ENCODE measurements around a stretch of chr22.

DNA sequence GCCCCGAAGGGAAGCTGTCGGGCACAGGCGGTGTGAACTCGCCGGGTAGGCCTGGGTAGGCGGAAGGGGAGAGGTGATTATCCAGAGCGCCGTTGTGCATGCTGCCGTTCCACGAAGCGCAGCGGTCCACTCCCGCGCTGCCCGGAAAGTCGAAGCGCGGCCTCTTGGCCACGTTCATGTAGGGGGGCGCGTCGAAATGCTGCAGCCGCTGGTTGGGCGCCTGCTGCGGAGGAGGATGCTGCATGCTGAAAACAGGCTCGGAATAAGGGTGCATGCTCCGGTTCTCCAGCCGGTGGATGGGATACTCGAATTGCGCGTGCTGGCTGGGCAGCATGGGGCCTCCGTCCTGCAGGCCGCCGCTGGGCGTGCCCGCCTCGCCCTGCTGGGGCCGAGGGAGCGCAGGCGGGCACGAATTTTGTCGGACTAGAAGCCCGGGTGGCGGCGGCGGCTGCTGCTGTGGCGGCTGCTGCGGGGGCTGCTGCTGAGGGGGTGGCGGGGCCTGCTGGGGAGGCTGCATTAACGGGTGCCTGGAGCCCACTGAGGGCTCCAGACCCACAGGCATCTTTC is 2.5 kb downstream of the MN1 start:
- PRO-cap, 8 experiments = no peak in any of the 8 experiments

GRCh38 chr22:27852235-27853140 is 50.9 kb upstream of the MN1 start:
- PRO-cap, 8 experiments = no peak in any of the 8 experiments

GRCh38 chr22:27869633-27870342 is 49.3 kb downstream of the PITPNB start:
- PRO-cap, 8 experiments = no peak in any of the 8 experiments

GRCh38 chr22:27881326-27881988 is 37.6 kb downstream of the PITPNB start:
- PRO-cap, 8 experiments = no peak in any of the 8 experiments

DNA sequence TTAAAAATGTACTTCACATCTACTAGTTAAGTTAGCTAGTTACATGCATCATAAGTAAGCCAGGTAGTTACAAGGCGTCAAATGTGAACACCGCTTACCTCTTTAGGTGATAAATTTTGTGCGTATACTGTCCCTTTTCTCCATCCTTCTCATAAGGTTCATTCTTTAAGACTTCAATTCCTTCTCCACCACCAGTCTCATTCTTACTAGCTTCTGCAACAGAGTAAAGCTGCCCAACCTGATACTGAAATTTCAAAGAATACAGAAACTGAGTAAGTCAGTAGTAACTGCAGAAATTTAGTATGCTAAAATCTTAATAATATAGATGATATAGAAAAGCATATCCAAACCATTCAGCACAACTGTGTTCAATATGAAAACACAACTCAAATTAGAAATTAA is 8.2 kb downstream of the PITPNB start:
- PRO-cap, 8 experiments = no peak in any of the 8 experiments

- PRO-cap, 8 experiments = no peak in any of the 8 experiments
Measured at GRCh38 chr22:27995999-27996817, 77.2 kb upstream of the PITPNB start.

- PRO-cap, 8 experiments = no peak in any of the 8 experiments
Measured at GRCh38 chr22:28338336-28339261, 341.0 kb downstream of the TTC28 start.

- PRO-cap, 8 experiments = no peak in any of the 8 experiments
Measured at GRCh38 chr22:28453555-28454233, 225.9 kb downstream of the TTC28 start.

GRCh38 chr22:28479504-28480208 is 200.0 kb downstream of the TTC28 start:
- PRO-cap, 8 experiments = no peak in any of the 8 experiments

DNA sequence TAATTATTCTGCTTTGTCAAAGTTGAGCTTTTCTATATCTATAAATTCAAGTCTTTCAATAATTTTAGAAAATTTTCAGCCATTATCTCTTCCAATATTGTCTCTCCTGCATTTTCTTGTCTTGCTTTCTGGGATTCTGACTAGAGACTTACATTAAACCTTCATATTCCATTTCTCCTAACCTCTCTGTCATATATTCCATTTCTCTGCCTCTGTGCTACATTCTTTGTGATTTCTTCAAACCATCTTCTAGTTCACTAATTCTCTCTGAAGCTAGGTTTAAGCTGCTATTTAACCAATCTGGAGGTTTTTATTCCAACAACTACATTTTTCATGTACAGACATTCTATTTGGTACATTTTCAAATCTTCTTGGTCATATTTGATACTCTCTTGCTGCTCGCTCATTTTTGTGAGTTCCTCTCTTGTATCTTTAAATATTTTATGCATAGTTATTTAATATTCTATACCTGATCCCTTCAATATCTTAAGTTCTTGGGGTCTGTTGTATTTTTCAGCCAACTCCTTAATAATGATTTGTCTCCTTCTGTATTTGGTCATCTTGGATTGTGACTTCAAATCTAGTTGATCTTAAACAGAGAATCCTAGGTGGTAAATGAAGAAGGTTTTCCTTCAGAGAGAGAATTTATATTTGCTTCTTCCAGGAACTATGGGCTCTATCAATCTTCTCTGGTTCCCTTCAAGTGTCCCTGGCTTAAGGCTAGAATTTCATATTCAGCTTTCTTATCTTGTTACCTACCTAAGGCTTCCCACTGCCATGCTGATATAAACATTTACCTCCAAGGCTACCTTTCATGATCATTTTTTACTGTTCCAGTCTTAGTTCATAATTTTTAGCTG is 122.3 kb downstream of the TTC28 start:
- PRO-cap, 8 experiments = no peak in any of the 8 experiments

DNA sequence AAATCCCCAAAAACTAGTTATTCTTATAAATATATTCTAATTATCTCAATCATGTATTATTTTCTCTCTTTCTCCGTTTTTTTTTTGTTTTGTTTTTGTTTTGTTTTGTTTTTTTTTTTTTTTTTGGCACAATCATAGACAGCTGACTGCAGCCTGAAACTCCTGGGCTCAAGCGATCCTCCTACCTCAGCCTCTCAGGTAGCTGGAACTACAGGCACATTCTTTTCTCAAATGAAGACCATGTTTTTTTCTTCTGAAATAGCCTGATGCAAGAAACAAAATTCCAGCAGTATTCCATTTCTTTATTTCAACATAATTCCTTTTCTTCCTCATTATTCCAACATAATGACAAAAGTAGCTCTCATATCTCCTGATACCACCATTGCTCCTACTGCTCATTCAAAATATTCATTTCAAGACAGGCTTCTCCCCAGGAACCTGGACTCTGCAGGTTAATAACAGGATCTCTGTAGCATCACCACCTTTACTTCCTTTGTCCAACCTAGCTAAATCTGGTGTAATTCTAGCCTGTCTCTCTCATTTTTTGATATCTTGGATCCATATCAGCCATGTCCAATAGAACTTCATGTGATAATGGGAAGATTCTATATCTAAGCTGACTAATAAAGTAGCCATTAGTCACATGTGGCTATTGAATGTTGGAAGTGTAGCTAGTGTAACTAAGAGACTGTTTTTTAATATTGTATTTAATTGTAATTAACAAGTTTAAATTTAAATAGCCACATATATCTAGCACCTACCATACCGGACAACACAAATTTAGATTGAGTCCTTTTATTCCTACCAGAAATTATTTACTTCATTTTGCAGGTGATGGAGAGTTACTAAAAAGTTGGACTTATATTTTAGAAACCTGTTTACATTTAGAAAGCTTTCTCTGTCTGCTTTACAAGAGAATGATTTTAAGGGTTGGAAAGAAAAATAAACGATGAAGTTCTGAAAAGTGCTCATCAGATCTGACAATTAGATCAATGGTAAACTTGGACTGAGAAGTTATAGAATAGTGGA is 95.4 kb downstream of the TTC28 start:
- PRO-cap, 8 experiments = no peak in any of the 8 experiments

- PRO-cap, 8 experiments = no peak in any of the 8 experiments
Measured at GRCh38 chr22:28864854-28865389, 18.4 kb upstream of the ZNRF3 start.

DNA sequence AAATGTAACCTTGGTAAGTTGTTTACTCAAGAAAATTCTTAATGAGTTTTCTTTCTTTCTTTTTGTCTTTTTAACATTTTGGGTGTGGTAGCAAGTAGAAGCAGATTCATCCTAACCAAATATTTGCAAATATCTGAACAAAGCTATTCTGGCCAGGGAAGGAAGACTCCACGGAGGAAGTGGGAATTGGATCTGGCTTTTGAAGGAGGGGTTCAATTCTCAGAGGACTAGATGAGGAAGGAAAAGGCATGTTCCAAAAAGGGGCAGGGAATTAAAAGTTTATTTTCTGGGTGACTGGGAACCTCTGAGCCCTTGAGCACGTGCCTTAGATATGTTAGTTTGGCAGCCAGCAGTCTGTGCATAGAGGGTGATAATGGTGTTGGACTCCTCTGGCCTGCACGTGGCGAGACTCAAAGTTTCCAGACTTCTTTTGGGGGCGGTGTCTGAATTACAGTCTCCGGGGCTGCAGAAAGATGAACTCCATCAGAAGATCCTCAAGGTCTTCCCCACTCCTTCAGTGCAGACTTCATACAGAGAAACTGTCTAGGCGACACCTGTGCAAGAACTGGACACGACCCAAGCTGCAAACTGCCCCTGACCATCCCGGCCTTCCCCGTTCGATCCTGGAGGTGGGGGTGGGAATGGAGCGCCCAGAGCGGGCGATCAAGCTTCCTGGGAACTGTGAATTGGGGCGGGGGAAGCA is 883 bp upstream of the ZNRF3 start:
- PRO-cap, 8 experiments = no peak in any of the 8 experiments

- PRO-cap, 8 experiments = no peak in any of the 8 experiments
Measured at GRCh38 chr22:28903042-28903409, 19.7 kb downstream of the ZNRF3 start.

GRCh38 chr22:29016412-29016909 is 45.2 kb downstream of the C22orf31 start:
- PRO-cap, 8 experiments = no peak in any of the 8 experiments

- PRO-cap, 8 experiments = no peak in any of the 8 experiments
Measured at GRCh38 chr22:29109825-29110685, 37.2 kb downstream of the KREMEN1 start.

DNA sequence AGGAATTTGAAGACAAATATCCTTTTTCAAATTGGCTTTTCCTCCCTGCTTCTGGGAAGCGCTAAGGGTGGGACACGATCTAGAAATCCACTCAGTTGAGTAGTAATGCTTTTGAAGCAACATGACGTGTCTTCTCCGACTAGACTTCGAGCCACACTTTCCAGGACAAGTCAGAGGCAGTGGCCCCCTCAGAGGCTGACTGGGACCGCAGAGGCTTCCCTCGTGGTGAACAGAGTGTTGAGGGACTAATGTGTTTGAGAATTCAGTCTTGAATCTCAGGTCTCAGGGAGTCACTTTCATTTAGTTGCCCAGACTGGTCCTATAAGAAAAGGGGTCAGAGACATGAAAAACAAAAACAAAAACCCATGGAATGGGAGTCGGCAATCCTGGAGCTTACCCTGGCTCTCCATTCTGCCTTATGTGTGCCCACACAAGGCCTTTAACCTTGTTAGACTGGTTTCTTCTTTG is 40.0 kb downstream of the KREMEN1 start:
- PRO-cap, 8 experiments = no peak in any of the 8 experiments

GRCh38 chr22:29151912-29152724 is 53.6 kb upstream of the EMID1 start:
- PRO-cap, 8 experiments = peak in 2 of 8 experiments; most common plus-strand start chr22:29152522 (in 2); most common minus-strand start chr22:29152273 (in 1)

- PRO-cap, 8 experiments = no peak in any of the 8 experiments
Measured at GRCh38 chr22:29307962-29308824, 1.7 kb downstream of the GAS2L1 start.

- PRO-cap, 8 experiments = no peak in any of the 8 experiments
Measured at GRCh38 chr22:29330728-29331303, 15.3 kb upstream of the RASL10A start.

Measured in peripheral blood mononuclear cell (primary cell).